Tibial artery (tissue), 1 donor: ENCODE measurements around a stretch of chr12.

GRCh38 chr12:82634704-82635103 lies 52.0 kb upstream of the TMTC2 start:
- PRO-cap = no peak

- PRO-cap = no peak
Measured at GRCh38 chr12:82685724-82686272, 908 bp upstream of the TMTC2 start.

- PRO-cap = no peak
Measured at GRCh38 chr12:82708271-82708851, 21.7 kb downstream of the TMTC2 start.

- PRO-cap = no peak
Measured at GRCh38 chr12:83150531-83150932, 463.8 kb downstream of the TMTC2 start.

GRCh38 chr12:84983191-84983456 lies 53.0 kb downstream of the TSPAN19 start:
- PRO-cap = no peak

- PRO-cap = no peak
Measured at GRCh38 chr12:85016385-85017000, 19.6 kb downstream of the TSPAN19 start.

DNA sequence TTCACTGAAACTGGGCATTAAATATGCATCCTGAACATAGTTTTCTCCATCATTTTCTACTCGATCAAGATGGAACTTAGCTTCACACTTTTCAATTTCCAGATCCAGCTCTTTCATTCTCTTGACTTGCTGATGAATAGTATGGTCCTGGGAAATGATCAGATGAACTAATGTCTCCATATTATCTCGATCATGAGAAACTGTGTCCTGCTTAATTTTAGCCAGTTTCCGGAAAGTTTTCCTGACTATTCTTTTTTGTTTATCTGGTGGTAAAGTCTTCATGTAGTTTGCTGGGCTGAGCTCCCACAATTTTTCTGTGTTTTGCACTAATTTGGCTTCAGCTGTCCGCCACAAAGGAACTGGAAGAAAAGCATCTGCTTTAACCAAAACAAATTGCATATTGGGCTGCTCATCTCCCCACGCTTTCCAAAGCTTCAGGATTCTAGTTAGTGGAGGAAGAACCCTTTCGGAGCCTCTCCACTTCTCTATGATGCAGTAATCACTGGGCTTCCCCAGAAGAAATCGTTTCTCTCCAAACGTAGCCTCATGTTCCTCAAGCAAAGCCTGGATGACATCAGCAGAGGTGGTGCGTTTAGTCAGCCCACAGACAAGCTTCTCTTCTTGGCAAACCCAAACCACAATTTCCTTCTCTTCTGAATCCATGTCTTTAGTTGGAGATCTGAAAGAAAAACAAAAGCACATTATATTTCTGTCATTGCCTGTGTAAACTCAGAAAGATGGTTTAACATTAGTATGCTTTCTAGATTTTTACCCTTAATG lies 30.7 kb downstream of the RASSF9 start:
- PRO-cap = no peak

- PRO-cap = no peak
Measured at GRCh38 chr12:86265041-86265616, 8.9 kb upstream of the MGAT4C start.

- PRO-cap = no peak
Measured at GRCh38 chr12:88036251-88037159, 1.2 kb downstream of the C12orf29 start.

DNA sequence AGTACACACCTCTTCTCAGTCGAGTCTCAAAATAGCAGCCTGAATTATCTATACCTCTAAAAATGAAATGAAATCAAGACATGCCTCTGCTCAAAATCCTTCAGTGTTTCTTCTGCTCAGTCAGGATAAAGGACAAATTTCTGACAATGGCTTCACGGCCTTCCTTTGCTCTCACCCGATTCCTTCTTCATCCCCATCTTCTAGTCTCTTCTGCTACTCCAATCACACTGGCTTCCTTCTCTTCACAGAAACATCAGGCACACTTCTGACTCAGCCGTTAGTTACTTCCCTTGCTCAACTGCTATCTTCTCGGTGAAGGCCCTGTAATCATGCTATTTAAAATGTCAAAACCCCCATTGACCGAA lies 161.2 kb downstream of the KITLG start:
- PRO-cap = no peak

- PRO-cap = no peak
Measured at GRCh38 chr12:88454623-88454859, 125.7 kb downstream of the KITLG start.

DNA sequence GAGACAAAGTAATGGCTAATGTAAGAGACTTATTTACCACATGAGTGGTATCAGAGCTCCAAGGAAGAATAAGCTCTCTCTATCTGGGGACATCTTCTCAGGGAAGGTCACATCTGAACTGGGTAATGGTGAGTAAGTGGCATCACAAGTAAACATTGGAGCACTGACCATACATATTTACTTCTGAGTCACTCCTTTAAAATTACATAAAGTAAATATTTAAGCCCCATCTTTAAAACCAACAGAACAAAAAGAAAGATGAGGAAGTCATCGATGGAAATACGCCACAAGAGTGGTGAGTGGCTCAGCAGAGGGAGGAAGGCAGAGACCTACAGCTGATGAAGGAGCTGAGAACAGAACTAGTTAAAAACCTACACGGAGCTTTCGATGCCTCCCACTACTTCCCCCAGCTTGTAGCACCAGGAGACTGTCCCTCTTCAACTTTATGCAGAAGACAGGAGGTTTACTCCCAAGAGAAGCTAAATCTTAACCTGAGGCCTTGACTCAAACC lies 159.8 kb downstream of the DUSP6 start:
- PRO-cap = no peak

GRCh38 chr12:89370266-89371446 lies 18.4 kb upstream of the DUSP6 start:
- PRO-cap = no peak

- PRO-cap = no peak
Measured at GRCh38 chr12:89373999-89374623, 21.8 kb upstream of the DUSP6 start.

- PRO-cap = no peak
Measured at GRCh38 chr12:89382229-89382724, 30.0 kb upstream of the DUSP6 start.

GRCh38 chr12:89461077-89461480 lies 63.5 kb downstream of the GALNT4 start:
- PRO-cap = no peak

- PRO-cap = no peak
Measured at GRCh38 chr12:89528170-89528917, 2.5 kb upstream of the POC1B start.

DNA sequence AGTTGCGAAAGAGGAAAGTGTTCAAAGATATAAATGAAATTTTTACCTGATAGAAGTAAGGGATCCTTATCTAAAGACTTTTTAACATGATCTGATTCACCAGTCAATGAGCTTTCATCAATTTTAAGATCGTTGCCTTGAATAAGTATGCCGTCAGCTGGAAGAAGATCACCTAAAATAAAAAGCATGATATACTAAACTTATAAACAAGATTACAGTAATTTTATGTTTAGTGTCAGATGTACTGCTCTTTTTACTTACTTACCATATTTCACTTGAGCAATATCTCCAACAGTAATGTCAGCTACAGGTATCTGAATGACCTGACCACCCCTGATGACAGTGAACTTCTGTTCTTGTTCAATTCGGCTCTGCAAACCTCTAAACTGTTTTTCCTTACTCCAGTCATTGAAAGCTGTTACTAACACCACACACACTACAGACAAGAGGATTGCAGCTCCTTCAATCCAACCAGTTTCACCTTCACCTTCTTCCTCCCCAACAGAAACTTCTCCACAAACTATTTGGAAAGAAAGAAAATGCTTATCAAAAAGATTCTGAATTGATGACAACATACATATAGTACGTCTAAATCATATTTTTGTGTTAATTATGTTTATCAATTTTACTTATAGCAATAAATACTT lies 73.8 kb downstream of the ATP2B1 start:
- PRO-cap = no peak

GRCh38 chr12:89700401-89700961 lies 8.2 kb downstream of the ATP2B1 start:
- PRO-cap = no peak

GRCh38 chr12:89701798-89702075 lies 6.9 kb downstream of the ATP2B1 start:
- PRO-cap = no peak